Mesothelial cell of epicardium (in vitro differentiated cells): Measurements from ENCODE around the gene UBA3.

- PRO-cap = no peak
Observed at GRCh38 chr3:65595159-65596047, 443.3 kb downstream of the MAGI1 start.

GRCh38 chr3:65597763-65598594, 440.7 kb downstream of the MAGI1 start:
- PRO-cap = no peak

DNA sequence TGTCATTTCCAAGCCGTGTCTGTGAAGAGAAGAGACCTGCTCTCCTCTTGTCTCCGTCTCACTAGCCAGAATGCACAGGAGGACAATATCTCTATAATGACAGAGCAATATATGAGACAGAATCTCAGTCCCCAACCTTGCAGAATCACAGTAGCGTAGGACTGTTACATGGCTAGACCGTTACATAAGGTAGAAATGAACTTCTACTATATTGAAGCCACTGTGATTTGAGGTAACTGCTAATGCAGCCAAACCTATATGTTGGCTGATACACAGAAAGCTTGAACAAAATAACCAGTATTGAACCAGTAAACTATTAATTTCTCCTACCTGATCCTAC, 152.2 kb downstream of the MAGI1 start:
- PRO-cap = no peak

GRCh38 chr3:65902092-65903062, 136.3 kb downstream of the MAGI1 start:
- PRO-cap = bidirectional peak, plus-strand start at chr3:65902769, minus-strand start at chr3:65902630

DNA sequence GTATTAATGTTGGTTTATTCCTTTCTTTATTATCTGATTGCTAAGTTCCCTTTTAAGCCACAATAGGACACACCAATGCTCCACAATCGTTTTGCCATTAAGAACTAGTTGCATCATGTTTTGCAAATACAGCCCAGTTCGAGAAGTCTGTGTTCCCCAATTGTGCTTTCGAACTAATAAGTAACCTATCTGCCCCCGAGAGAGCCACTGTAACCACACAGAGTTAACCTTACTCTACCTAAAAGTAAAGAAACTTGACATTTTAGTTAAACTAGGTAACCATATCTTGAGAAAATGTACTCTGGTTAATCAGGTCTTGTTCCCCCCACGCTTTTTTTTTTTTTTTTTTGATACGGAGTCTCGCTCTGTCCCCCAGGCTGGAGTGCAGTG, 39.1 kb downstream of the MAGI1 start:
- PRO-cap = no peak

DNA sequence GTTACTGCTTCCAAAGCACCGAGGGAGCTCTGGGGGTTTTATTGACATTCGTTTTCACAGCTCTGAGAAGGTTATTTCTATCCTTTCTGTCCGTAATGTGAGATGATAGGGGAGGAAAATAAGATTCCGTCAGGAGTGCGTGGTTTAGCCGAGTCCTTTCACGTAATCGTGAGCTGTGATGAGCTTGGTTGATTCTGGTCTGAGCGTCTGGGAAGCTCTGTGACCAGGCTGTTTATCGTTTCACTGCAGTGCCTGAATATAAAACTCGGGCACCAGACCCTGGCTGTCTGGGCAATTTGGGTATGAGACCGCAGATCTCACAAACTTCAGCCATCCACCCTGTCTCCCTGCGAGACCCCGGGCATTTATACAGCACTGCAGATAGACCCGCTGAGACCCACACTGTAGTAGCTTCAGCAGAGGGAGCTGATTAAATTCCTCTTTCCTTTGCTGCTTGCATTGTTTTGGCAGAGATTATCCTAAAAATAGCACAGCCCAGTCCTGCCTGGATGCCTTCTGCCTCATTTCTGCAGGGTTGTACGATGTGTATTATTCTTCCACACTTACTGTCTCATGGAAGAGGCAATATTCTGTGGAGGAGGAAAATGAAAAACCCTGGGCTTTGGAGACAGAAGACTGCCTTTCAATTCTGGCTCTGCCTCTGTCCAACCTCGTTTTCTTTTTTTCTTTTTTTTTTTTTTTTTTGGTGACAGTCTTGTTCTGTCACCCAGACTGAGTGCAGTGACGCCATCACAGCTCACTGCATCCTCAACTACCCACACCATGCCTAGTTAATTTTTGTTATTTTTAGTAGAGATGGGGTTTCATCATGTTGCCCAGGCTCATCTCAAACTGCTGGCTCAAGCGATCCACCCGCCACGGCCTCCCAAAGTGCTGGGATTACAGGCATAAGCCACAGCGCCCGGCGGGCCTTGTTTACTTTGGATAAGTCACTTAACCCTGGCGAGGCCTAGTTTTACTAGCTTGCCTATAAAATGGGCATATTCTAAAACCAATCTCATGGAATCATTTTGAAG, 66.6 kb upstream of the SLC25A26 start:
- PRO-cap = no peak

- PRO-cap = no peak
Observed at GRCh38 chr3:66452120-66452645, 48.6 kb downstream of the LRIG1 start.

- PRO-cap = no peak
Observed at GRCh38 chr3:66462874-66463685, 37.7 kb downstream of the LRIG1 start.

GRCh38 chr3:66487303-66487875, 13.4 kb downstream of the LRIG1 start:
- PRO-cap = no peak

- PRO-cap = no peak
Observed at GRCh38 chr3:66820194-66820436, 178.0 kb upstream of the KBTBD8 start.

GRCh38 chr3:67536324-67536897, 118.0 kb downstream of the SUCLG2 start:
- PRO-cap = no peak

DNA sequence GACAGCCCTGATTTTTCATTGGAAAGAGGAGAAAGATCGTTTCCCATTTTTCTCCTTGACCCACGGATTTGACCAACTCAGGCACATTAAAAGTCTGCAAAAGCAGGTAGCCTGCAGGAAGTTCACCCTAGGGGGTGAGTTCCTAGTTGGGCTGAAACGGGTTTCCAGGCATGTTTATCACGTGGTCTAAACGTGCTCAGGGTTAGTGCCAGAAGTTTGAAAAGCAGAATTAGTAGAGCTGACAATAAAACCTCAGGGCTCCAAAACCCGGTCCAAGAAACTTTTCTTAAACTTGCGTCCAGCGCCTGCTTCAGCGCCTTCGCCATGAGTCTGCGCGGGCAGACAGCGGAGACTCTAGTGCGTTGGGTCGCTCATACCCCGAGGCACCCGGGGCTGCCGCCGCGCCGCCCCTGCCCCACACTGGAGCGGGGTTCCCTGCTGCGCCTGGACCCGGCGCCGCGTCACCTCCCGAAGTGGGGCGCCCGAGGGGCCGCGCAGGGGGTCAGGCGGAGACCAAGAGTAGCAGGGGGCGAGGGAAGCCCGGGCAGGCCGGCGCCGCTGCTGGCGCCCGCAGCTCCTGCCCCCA, 409 bp downstream of the SUCLG2 start:
- PRO-cap = unidirectional peak, plus-strand start at position 335 of the sequence

GRCh38 chr3:67685448-67685888, 31.1 kb upstream of the SUCLG2 start:
- PRO-cap = no peak

- PRO-cap = no peak
Observed at GRCh38 chr3:68996701-68996992, 16.8 kb downstream of the EOGT start.

DNA sequence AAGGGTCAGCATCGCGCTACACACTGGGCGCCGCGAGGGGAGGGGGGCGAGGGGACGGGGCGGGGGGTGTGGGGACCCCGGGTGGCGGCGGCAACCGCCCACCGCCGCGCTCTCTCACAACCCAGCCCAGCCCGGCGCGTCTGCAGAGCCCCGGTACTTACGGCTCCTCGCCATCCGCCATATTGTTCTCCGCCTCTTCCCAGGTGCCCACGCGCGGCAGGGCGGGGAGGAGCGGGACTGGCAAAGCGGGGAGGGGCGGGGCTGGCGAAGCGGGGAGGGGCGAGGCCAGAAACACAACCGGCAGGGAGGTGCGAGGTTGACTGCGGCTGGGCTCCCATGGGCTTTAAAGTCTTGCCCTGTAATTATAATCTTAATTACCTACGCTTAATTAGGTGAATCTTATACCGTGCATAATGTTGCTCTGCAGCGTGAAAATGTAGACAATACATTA, at the start of gene UBA3:
Gene UBA3, minus strand, starts transcription at position 193 of the 451 bp plus-strand sequence.
- PRO-cap = bidirectional peak, plus-strand start at position 303 of the sequence, minus-strand start at position 191 of the sequence

DNA sequence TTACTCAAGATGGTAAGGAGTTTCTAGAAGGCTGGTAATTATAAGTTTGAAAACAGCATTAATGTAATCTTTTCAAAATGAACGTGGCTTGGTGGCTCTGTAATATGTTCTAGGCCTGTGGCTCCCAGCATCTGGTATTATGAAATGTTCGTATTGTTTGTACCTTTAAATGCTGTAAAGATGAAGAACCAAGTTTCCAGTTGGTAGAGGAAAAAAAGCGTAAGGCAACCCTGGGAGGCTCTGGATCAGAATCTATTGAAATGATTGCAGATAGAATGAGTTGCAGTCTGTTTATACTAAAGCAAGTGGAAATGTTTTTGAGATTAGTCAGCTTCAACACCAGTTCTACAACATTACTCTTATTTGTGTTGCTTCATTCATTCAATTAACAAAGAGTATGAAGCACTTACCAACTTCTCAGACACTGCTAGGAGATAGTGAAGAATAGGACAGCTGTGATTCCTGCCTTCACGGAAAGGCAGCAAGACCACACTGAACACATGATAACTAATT, 5.3 kb downstream of the ARL6IP5 start:
- PRO-cap = no peak

- PRO-cap = no peak
Observed at GRCh38 chr3:69095657-69096115, 10.9 kb downstream of the ARL6IP5 start.

DNA sequence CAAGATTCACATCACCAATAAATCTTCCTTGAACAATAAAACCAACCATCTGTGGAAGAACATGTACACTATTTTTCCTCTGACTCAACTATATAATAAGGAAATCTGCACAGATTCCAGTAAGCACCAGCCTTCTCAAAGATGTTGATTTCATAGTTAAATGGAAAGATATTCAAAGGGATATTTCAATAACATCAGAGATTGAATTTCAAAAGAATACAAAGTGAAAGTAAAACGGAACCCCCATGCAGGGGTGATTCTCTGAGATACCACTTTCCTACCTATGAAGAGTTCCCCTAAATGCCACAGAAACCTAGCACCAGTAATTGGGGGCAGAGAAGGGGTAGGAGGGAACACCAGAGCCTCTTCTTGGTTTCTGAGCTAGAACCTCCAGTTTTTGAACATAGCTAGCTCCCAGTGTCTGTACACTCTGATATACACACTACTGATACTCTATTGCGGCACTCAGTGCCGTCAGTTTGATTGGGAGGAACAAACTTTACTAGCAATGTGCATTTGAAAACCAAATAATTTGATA, 77.0 kb upstream of the LMOD3 start:
- PRO-cap = no peak

DNA sequence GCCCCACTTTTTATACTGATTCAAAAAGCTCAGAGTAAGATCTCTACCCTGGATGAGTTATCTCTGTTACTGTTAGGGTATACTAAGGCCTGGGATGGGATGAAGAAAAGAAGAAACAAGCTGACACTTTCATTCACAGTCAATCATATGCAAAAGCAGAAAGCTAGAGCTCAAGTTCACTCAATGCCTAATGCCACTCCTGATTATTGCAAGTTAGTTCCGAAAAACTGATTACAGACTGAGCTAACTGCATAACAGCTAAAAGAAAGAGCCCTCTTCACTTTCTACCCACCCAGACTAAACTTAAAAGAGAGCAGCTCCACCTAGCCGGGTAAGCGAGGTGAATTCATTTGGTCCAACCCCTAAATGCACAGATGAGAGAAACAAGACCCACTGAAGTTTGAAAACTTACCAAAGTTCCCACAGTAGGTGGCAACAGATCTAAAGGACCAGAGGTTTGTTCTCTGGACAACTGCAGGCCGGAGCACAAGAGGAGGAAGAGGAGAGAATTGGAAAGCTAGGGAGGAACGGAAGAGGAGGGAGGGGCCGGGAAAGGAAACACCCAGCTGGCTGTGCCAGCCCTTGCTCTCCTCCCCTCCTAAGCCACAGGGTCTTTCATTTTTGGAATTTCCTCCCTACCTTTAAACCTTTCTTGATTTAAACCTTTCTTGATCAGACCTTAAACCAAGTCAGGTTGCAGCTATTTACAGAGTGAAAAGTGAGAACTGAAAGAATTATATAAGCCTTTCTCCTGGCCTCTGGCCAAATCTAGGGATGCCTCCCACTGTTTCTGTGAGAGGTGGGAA, 114.5 kb upstream of the LMOD3 start:
- PRO-cap = no peak

GRCh38 chr3:69326762-69327427, 59.0 kb downstream of the FRMD4B start:
- PRO-cap = no peak